ENCODE data around the genes TUBD1, RNFT1 and USP32.

DNA sequence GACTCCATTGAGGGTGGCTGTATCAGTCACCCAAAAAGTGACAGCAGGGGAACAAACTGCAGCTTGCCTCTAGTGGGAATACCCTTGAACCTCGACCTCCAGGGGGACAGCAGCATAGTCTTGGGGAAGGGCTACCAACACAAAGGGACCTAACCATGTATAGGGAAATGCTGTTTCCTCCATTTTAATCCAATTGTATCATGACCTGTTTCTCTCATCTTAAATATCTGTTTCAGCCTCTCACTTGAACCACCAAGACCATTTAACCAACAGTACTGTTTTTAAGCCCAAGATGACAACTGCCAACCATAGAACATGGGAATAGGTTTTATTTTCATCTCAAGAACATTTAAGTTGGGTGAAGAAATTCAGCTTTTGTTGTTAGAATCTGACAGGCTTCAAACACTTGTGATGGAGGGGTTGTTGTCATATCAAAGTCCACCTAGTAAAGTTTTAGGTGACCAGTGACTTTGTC lies 10.2 kb downstream of the PTRH2 start:
- PRO-cap, result no peak
- RAMPAGE, long total RNA, 3 experiments, result no peak in any of the 3 experiments

GRCh38 chr17:59698758-59699469 lies 8.3 kb downstream of the PTRH2 start:
- PRO-cap, result no peak
- RAMPAGE, long total RNA, 3 experiments, result no peak in any of the 3 experiments

DNA sequence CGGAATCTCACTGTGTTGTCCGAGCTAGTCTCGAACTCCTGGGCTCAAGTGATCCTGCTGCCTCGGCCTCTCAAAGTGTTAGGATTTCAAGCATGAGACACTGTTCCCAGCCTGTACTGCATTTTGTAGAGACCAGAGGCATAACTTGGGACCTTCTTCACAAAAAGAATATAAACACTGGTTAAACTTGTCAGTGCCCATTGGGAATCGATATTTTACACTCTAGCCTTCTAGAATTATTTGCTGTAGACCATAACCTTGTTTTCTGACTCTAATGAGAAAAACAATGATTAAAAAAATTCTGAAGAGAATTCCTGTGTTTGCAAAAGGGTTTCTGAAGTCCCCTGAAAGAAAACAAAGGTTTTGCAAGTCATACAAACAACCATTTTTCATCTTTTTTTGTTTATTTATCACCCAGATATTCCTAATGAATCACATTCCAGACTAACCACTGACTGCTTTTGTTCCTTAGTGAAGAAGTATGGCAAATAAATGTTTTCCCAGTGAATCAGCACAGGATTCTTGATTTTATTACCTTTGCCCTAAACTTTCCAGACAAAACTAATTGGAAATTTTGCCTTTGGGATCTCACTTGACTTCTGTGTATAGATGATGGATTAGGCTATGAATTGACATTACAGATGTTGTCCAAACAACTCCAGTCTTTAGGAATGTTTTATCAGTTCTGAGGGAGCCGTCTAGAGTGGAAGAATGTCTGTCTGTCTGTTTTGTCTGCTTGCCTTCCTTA lies 48.6 kb downstream of the VMP1 start:
- PRO-cap, result no peak
- RAMPAGE, long total RNA, 3 experiments, result no peak in any of the 3 experiments

- PRO-cap, result no peak
- RAMPAGE, long total RNA, 3 experiments, result no peak in any of the 3 experiments
Measured at GRCh38 chr17:59827693-59828468, 64.9 kb downstream of the TUBD1 start.

DNA sequence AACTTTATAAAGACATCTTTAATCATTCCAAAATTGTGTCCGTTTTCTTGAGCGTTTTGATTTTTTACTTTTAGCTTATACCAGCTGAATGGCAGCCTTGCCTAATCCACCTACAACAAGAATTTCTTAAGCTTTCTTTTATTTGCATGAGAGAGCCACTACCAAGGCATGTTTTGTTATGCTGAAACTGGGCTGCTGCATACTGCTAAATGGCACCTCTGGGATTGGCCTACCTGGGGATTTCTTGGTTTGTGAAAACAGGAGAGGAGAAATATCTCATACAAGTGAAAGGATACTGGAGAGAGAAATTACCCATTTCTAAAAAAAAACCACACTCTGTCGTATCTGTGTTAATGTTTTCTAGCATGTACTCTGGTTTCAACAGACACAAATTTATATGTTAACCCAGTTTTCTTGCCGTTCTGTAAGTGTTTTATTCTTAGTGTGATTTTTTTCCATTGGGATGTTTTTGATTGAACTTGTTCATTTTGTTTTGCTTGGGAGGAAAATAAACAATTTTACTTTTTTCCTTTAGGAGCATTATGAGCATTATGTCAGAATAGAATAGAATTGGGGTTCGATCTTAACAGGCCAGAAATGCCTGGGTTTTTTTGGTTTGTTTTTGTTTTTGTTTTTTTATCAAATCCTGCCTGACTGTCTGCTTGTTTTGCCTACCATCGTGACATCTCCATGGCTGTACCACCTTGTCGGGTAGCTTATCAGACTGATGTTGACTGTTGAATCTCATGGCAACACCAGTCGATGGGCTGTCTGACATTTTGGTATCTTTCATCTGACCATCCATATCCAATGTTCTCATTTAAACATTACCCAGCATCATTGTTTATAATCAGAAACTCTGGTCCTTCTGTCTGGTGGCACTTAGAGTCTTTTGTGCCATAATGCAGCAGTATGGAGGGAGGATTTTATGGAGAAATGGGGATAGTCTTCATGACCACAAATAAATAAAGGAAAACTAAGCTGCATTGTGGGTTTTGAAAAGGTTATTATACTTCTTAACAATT lies 51.9 kb downstream of the TUBD1 start:
- PRO-cap, result no peak
- RAMPAGE, long total RNA, 3 experiments, result no peak in any of the 3 experiments

DNA sequence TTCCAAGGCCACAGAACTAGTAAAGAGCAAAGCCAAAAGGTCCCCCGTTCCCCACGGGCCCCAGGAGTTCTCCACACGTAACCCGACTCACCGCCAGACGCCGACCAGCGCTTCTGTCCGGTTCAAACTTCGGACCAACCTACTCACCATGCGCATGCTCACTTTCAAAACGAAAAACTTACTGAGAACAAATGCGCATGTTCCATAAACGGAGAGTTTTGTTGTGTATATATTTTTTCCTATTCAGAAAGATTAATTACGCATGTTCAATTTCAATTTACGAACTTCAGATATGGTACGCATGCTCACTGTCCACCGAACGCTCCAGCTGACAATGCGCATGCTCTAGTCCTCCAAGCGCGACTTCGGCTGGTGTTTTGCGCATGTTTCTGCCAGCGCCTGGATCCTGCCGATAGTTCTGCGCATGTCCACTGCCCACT lies at the start of gene TUBD1:
TUBD1 (minus strand) TSS at position 338 of the 440 bp plus-strand sequence.
- PRO-cap, result unidirectional peak, minus-strand start at position 115 of the sequence; bidirectional peak, plus-strand start outside the sequence, minus-strand start at position 330 of the sequence
- RAMPAGE, long total RNA, 3 experiments, result start-site peak on the minus strand in 2 of 3 experiments, centred at positions 304 to 314 of the sequence, 19 to 31 reads per replicate

GRCh38 chr17:59964398-59965420 lies at the start of gene RNFT1:
Gene RNFT1, minus strand, starts transcription at chr17:59964740.
- PRO-cap, result bidirectional peak, plus-strand start at chr17:59964473, minus-strand start at chr17:59964359; bidirectional peak, plus-strand start at chr17:59965129, minus-strand start at chr17:59964737
- RAMPAGE, long total RNA, 3 experiments, result start-site peak on the plus strand in 2 of 3 experiments, at chr17:59965082-59965156 at its widest, 35 to 50 reads per replicate; start-site peak on the minus strand in 3 of 3 experiments, at chr17:59964719-59964761 at its widest, 115 to 161 reads per replicate

GRCh38 chr17:60391852-60392797 lies at the start of gene USP32:
Gene USP32, minus strand, starts transcription at chr17:60392133.
- PRO-cap, result bidirectional peak, plus-strand start at chr17:60392554, minus-strand start at chr17:60392122; unidirectional peak, plus-strand start at chr17:60392630
- RAMPAGE, long total RNA, 3 experiments, result start-site peak on the minus strand in 3 of 3 experiments, at chr17:60391923-60392148 at its widest, 37 to 103 reads per replicate

DNA sequence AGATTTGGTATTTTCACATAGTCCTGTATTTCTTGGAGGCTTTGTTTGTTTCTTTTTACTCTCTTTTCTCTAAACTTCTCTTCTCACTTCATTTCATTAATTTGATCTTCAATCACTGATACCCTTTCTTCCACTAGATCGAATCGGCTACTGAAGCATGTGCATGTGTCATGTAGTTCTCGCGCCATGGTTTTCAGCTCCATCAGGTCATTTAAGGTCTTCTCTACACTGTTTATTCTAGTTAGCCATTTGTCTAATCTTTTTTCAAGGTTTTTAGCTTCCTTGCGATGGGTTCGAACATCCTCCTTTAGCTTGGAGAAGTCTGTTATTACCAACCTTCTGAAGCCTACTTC lies 38.7 kb downstream of the APPBP2 start:
- PRO-cap, result no peak
- RAMPAGE, long total RNA, 3 experiments, result no peak in any of the 3 experiments

- PRO-cap, result no peak
- RAMPAGE, long total RNA, 3 experiments, result no peak in any of the 3 experiments
Measured at GRCh38 chr17:60506311-60506762, 19.7 kb downstream of the APPBP2 start.

DNA sequence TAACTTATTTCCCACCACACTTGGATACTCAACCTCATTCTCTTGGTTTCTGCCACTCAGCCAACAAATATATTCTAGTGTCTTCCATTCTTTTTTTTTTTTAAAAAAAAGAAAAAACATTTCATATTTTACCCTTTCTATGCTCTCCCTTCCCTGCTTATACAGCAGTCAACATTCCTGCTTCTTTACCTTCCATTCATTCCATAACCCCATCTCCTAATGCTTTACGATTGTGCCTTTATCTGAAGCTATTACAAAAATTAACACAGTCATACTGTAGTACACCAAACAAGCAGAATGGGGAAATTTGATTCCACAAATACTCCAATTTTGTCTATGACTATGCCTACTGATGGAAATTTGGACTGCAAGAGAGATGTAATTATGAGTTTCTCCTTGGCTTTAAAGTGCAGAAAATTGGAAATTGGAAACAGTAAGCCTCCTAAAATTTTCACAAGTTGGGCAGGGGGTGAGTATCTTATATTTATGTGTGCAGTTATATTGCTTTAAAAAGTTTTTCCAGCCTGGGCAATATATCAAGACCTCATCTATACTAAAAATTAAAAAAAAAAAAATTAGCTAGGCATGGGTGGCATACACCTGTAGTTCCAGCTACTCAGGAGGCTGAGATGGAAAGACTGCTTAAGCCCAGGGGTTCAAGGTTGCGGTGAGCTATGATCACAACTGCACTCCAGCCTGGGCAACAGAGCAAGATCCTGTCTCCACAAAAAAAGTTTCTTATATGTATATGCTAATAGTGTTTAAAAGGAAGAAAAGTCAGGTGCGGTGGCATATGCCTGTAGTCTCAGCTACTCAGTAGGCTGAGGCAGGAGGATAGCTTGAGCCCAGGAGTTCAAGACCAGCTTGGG lies 3.0 kb downstream of the APPBP2 start:
- PRO-cap, result no peak
- RAMPAGE, long total RNA, 3 experiments, result no peak in any of the 3 experiments

DNA sequence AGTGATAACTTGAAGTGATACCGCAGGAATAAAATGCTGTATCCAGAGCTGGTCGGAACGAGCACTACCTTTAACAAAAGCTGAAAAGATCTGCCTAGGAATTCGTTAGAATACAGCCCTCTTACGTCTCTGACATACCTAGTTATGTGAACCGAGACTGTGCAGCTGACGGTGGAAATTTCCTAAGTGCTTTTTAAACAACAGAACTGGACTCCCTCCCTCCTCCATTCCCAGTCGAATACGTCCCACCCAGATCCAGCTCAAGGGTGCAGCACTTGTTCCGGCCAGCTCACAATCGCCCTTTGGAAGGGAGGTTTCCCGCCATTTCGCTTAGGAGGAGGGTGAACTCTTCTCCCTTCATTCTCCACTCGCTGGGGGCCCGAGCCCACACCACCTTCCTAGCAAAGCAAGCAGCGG lies 536 bp upstream of the PPM1D start:
- PRO-cap, result bidirectional peak, plus-strand start at position 325 of the sequence, minus-strand start at position 167 of the sequence
- RAMPAGE, long total RNA, 3 experiments, result no peak in any of the 3 experiments

DNA sequence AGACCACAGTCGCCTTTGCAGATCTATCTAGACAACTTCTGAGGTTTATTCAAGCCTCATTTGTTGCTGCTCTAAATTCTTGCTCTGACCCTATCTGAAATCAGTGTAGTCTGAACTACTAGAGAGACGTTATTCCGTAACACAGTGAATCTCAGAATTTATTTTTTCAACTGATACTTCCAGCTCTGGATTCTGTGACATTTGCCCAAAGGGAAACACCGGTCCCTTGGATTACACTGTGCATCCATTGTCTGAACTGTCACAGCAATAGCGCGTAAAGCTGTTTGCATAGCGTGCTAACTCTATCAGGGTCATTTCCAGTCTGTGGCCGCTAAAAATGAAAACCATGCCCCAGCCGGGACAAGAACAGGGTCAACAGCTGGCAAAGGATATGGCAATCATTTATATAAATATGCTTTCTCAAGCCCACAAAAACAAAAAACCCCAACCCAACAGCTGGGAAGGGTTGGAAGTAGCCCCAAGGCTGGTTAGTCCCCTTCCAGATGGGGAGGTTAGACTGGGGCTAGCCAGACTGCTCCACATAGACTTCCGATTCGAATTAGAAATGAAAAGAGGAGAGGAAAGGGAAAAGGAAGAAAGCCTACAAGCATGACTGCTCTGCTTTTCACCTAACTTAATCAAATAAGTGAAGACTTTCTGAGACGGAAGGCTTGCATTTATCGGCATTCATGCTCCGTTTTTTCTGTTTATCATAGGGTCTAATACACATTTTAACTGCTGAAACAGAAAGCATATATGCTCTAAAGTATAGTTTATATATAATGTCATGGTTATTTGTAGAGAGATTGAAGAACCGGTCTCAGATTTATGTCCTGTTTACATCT lies 203.4 kb upstream of the TBX2 start:
- PRO-cap, result no peak
- RAMPAGE, long total RNA, 3 experiments, result no peak in any of the 3 experiments

- PRO-cap, result bidirectional peak, plus-strand start at chr17:61397557, minus-strand start at chr17:61397235
- RAMPAGE, long total RNA, 3 experiments, result no peak in any of the 3 experiments
Measured at GRCh38 chr17:61397411-61397863, 2.2 kb upstream of the TBX2 start.

DNA sequence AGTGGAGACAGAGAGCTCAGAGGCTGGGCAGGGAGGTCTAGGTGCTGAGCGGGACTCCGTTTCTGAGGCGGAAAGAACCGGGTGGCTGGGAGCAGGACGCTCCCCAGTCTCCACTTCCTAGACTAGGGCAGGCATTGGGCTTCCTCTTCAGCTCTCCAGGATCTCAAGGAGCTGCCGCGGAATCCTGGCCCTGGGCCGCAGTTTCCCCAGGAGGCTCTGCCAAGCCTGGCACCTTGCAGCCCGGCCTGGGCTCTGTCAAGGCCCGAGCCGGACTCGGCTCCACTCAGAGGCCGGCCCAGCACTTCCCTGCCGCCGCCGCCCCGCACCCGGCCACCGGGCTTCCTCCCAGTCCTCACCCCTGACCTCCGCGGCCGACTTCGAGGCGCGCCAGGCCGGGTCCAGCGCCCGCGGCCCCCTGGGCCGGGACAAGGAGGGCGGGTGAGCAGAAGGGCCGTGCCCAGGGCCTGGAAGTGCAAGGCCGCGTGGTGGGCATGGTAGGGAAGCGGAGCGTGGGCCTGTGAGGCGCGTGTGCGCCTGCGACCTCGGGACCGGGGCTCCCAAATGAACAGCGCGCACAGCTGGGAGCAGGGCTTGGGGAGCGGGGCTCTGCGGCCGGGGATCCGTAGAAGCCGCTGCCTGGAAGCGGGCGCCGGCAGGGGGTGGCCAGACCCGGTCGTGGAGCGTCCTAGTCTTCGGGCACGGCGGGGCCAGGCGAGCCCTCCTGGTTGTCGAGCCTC lies 698 bp upstream of the TBX4 start:
- PRO-cap, result no peak
- RAMPAGE, long total RNA, 3 experiments, result no peak in any of the 3 experiments

- PRO-cap, result no peak
- RAMPAGE, long total RNA, 3 experiments, result no peak in any of the 3 experiments
Measured at GRCh38 chr17:61926715-61927133, 1.1 kb downstream of the INTS2 start.

- PRO-cap, result no peak
- RAMPAGE, long total RNA, 3 experiments, result no peak in any of the 3 experiments
Measured at GRCh38 chr17:61945859-61946703, 18.3 kb upstream of the INTS2 start.

DNA sequence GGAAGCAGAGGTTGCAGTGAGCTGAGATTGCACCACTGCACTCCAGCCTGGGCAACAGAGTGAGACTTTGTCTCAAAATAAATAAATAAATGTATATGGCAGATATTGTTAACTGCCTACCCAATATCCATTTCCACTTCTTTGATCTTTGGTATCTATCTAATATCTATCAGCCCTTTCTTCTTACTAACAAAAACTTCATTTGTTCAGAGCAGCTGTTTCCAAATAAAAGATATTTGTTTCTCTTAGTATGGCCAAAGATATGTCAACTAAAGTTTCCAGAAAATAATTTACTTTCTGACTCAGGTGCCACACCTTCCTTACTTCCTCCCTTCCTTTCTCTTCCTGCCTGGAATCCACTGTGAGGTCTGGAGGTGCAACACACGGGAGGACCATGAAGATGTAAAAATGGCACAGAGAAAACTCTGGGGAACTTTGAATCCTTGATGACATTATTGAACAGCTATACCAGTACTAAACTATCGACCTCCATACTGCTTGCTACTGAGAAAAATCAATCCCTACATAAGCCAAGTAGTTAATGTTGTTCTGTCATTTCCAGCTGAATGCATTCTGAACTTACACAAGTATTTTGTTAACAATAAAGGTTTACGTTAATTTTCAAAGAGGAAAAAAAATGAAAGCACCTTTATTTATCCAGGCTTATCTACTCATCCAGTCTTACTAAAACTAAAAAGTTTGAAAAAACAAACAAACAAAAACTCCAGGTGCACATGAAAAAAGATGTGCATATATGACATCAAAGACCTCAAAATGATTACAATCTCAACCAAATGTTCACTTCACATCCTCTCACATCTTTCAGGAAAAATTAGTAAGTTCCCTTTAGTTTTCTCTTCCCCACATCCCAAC lies 13.9 kb downstream of the MED13 start:
- PRO-cap, result no peak
- RAMPAGE, long total RNA, 3 experiments, result no peak in any of the 3 experiments

GRCh38 chr17:62093778-62094172 lies 28.7 kb upstream of the MED13 start:
- PRO-cap, result no peak
- RAMPAGE, long total RNA, 3 experiments, result no peak in any of the 3 experiments

DNA sequence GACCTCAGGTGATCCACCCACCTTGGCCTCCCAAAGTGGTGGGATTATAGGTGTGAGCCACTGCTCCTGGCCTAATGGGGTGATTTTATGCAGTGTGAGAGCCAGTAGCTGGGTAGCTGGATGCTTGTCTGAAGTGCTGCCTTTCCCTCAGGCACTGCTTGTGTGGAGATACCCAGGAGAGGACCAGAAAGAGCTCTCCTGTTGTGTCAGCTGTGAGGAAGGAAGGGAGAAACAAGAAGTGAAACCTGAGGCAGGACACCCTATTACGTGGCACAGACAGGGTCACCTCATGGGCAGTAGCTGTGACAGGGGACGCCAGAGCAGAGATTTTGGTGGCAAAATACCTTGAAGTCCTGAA lies 106.4 kb upstream of the MED13 start:
- PRO-cap, result no peak
- RAMPAGE, long total RNA, 3 experiments, result no peak in any of the 3 experiments

All from subcutaneous adipose tissue (tissue), 3 donors.